Mammary microvascular endothelial cell (primary cell): Measurements from ENCODE around the gene SLFN12.

DNA sequence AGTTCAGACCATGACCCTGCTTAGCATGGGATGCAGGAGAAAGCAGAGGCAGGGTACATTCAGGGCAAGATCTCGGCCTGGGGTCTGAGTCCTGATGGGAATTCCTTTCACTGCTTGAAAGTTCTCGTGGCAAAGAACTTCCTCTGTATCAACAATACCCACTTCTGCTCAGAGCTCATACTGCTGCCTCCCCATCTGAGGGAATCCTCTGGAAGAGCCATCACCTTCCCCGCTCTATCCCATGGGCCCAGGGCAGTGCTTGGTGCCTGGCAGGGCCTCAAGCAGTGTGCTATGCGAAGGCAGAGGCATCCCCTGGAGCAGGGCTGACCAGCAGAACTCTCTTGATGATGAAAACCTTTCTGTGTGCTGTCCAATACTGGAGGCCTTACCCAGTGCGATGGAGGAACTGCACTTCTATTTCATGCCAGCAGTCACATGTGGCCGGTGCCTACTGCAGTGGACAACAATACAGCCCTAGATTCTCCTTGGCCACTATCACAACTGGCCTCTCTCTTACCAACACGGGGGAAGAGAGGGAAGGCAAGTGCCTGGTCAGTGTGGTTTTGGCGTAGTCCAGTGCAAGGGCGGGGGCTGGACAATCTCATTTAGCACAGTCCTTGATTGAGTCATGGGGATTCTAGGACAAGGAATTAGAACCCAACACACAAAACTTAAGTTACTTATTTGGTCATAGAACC is 10.1 kb downstream of the FNDC8 start:
- RAMPAGE, long total RNA: no peak

DNA sequence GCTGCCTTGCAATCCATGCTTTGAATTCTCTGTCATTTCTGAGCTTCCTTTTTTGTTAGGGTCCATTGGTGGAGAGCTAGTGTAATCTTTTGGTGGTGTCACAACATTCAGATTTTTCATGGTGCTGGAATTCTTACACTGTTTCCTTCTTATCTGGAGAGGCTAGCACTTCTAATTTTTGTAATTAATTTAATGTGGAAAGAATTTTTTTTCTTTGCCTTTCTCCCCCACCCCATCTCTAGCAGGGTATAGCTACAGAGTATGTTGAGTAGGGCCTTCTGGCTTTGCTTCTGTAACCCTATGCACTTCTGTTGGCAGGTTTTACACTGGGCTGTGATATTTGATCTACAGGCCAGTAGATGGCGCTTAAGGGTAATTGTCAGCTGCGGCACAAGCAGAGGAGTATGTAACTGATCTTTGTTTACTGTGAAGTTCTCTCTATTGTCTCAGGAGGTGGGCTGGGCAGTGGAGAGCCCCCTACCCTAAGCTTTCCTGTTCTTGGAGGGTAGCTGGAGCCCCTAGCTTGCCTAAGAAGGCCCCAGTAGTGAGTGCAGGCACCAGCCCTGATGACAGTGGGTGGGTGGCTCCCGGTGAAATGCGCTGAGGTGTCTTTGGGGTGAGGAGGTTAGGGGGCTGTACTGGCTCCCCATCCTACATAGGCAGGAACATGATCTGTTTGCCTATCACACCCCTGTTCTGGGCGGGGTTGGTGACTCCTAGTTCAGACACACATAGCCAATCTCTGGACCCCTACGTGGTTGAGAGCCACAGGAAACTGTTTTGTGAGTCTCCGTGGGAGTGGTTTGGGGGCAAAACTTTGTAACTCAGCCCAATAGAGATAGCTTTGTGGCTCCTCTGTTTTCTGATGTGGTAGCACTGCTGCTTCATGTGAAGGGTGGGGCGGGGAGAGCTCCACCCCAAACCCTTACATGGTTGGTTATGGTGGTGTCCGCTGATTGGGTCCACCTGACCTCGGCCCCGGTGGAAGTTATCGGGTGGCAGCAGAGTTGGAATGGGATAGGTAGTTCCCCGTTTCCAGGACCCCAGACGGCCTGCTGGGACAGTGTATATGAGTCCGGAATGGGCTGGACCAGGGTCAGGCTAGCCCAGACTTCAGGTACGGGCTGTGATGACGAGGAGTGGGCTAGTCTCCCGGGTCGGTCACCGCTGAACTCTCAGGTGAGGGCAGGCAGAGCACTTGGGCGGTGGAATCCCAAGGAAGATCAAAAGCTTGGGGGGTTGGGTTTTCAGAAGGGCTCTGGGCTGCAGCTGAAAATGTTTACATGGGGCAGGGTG is 60.4 kb downstream of the SLFN11 start:
- RAMPAGE, long total RNA: no peak

DNA sequence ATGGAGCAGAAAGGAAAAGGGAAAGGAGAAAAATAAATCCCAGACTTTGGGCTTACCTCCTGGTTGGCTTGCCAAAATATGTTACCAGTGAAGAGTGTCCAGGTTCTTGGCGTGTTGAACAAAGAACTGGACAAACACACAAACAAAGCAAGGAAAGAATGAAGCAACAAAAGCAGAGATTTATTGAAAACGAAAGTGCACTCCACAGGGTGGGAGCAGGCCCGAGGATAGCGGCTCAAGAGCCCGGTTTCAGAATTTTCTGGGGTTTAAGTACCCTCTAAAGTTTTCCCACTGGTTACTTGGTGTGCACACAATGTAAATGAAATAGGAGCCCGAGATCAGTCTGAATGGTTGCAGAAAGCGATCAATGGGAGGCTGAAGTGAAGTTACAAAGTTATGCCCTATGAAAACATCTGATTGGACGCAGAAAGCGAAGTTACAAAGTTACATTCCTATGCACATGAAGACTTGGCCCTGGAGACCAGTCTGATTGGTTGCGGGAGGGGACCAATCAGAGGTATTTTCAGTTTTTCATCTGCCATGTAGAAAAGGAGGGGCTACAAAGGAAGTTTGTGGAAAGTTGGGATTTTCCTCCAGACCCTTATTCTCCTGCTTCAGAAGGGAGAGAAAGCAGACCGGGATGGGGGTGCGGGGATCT is at the start of gene SLFN12:
Gene SLFN12, minus strand, starts transcription at position 369 of the 658 bp plus-strand sequence.
- RAMPAGE, long total RNA: no peak

DNA sequence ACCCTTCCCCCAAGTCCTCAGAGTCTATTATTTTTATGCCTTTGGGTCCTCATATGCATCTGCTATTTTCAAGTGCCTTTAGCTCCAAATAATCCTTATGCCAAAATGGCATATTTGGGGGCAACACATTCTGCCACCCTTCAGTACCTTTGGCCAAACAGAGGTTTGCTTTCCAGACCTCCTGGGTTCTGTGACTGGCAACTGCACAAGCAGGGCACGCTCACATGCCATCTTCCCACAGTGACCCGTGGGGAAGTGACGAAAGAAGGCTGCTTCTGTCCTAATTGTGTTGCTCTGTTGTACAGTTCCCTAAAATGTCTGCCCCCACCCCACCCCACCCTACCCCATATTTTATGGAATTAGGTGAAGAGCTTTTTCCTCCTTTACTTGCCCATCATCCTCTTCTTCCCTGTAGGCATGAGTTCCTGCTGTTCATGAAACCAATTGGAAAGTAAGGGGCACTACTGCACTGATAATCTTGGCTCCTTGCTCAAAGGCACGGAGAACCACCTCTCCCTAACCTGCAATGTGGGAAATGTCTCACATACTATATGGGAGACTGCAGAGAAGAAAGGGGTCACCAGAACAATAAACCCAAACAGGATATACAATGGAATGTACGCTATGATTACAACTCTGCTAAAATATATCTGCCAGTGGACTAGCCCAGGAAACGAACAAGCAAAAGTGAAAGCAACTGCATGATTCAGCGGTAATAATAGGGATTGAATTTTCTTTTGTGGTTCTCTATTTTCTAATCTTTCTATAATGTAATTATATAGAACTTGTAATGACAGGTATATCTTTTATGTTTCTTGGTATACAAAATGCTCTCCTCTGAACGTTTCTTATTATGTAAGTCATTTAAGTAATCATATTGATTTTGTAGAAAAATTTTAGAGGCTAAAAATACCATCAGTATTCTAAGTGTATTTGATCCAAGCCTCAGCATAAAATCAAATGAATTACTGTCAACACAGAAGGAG is 3.4 kb upstream of the SLFN12L start:
- RAMPAGE, long total RNA: no peak

DNA sequence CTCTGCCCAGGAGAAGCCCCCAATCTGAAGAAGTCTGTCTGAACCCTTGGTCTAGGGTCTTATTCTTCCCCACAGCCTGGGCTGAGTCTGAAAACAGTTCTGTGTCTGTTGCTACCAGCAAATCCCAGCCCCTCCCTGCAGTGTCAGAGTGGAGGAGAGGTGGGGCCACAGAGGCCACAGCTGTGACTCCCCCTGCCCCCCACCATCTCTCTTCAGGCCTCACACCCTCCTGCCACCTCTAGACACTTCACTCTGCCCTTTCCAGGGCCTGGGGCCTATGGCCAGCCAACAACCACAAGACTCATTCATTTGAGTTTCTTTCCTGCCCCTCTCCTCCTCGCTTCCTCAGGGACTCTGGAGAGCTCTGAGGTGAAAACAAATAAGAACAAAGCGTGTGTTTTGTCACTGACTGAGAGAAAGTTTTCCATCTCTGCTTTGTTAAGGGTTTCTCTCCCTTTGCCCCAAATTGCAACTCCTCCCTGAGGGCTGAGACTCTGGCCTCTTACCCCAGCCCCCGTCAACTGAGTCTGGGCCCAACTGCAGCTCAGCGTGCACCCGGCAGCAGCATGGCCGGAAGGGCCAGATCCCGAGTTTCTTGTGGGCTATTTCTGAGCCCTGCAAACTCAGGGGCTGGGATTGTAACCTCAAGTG is 13.1 kb downstream of the C17orf50 start:
- RAMPAGE, long total RNA: no peak

- RAMPAGE, long total RNA: no peak
Observed at GRCh38 chr17:35889182-35889707, 9.1 kb upstream of the CCL5 start.

DNA sequence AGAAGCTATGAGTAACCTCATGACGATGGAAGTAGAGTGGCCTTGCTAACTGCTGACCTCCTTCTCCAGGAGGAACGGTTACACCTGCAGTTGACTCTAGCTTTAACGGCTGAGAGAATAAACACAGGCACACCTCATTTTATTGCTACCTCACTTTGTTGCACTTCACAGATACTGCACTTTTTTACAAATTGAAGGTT is 25.0 kb downstream of the CCL4 start:
- RAMPAGE, long total RNA: no peak

DNA sequence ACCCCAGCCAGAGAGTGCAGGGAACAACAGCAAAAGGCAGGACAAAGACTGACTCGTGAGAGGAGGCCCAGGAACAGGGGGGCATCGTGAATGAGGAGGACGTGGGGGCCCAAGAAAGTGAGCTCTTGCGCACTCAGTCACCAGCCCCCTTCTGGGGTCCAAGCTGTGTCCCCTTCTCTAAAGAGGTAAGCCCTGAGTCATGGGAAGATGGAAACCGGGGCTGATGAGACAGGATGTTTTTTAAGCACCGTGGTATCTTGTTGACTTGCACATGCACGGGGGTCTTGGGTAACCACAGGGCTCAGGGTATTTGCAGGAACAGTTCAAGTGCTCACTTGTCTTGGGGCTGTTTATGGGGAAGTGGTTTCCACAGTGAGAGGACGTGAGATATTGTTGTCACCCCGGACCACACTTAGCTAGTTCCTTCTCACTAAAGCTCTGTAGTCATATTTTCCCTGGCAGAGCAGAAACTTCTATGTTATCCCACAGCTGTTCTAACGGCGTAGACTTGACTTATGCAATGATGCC is 7.7 kb downstream of the CCL3L3 start:
- RAMPAGE, long total RNA: no peak

- RAMPAGE, long total RNA: no peak
Observed at GRCh38 chr17:36527108-36527953, 7.3 kb downstream of the MYO19 start.

DNA sequence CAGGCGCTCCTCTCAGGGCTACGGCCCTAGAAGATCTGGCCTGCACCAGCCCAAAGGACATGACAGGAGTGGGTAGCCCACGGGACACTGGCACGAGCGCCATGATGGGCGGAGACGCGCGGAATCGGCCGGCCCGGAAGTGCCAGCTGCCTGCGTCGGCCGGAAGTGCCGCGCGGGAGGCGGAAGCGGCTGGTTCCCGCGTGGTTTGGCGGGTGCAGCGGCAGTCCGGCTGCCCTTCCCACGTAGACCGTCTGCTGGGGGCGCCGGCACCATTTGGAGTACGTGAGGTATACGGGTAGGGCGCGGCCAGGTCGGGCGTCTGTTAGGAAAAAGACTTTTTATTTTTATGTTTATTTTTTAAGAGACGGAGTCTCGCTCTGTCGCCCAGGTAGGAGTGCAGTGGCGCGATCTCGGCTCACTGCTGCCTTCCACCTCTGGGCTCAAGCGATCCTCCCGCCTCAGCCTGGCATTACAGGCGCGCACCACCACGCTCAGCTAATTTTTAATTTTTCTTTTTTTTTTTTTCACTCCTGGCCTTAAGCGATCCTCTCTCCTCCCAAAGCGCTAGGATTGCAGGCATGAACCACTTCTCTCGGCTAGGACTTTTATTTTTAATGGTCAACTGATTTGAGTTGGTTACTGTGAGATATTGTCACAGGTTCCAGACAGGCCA is 664 bp downstream of the PIGW start:
- RAMPAGE, long total RNA: no peak

GRCh38 chr17:36940242-36940630 is 3.0 kb downstream of the LHX1 start:
- RAMPAGE, long total RNA: no peak

DNA sequence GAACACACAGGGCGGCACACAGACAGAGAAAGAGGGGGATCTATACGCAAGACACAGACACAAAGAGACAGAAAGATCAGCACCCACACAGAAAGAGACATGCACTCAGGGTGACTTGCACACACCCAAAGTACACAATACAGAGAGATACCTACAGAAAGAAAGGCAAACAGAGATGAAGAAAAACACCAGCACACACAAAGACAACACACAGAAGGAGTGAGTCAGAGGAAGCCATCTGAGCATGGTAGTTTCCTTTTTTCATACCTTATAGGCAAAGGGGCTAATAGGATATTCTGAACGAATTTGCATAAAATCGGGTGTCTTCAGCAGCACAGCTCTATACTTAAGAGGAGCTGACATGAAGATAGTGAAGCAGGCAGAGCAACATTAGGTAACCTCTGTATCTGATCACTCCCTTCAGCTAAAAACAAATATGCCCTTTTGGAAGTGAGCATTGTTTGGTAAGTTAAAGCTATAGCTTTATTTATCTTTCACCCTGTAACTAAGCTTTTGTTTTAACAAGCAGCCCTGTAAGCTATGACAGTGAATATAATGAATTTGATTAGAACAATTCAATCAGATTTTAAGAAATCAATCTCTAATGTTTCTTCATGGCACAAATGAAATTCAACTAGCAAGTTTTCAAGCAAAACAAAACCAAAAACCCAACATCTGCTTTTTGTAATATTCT is 198.7 kb downstream of the AATF start:
- RAMPAGE, long total RNA: no peak

- RAMPAGE, long total RNA: no peak
Observed at GRCh38 chr17:37273262-37274164, 102.3 kb upstream of the C17orf78 start.

- RAMPAGE, long total RNA: no peak
Observed at GRCh38 chr17:37464918-37465611, 24.6 kb upstream of the DUSP14 start.

DNA sequence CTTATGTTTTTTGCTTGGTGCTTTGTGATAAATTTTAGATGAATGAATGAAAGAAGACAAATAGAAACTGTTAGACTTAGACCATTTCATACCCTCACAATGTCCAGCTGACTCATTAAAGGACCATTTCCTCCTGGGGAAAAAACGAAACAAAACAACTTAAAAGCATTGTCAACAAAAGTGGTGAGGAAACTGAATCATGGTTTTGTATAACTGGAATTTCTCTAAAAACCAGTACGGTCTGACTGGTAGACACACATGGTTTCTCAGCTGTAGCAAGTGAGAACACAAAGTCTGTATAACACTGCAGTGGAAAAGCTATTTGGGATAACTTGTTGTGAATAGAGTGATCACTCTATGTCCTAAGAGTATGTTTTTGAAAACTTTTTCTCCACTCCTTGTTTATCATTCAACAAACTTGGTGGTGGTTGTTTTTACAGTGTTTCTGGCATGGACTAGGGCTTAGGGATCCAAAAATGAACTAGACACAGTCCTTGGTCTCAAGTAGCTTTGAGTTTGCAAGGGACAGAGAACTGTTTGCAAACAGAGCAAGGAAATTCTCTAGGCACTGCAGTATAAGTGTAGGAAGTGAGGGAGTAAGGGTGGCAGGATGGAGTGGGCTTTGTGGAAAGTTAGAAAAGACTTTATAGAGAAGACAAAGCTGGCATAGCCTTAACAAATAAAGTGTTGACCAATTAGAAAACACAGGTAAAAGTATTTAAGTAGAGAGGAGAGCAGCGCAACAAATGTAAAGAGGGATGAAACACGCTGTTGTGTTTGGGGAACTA is 5.5 kb upstream of the DDX52 start:
- RAMPAGE, long total RNA: no peak

DNA sequence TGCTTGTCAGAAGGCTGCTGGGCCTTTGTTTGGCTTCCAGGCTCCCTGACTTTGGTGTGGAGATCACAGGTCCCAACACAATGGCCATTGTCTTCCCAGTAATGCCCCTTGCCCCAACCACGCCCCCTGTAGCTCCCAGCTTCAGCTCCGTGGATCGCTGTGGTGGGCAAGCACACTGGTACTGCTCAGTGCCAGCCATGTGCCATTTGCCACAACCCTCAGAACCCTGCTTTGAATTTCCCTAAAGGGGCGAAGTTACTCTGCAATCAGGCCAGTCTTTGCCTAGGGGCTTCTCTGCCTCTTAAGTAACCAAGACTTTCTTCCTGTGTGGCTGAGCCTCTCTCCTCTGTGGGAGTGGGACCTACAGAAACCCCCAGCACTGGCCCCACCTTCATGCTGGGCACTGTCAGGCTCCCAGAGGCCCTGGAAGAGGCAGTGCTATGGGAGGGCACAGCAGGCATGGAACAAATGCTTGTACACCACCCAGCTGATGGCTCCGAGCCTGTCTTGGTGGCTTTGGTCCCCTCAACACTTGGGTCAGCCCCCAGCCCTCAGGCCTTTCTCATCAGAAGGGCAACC is 14.7 kb downstream of the HNF1B start:
- RAMPAGE, long total RNA: no peak

DNA sequence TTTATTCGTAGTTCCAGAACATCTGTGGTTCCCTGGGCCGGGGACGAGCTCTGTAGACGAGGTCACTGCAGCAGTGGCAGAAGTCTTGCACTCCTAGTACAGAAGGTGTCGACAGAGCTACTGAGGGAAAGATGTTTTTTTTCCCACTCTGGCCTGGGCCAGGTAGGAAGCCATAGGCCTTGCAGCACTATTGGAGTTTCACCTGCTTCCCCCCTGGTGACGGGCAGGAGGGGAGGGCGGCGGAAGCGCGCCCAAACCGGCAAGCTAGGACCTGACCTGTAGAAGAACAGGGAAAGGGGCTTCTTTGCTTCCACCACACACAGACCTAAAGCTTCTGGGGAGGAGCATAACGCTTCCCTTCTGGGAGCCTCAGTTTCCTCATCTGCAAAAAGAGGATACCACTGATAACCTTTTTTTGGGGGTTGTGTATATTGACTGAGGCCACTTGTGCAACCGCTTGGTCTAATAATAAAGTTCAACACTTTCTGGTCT is 1.3 kb upstream of the HNF1B start:
- RAMPAGE, long total RNA: no peak

GRCh38 chr17:37843957-37844488 is 80.2 kb upstream of the TBC1D3K start:
- RAMPAGE, long total RNA: no peak

DNA sequence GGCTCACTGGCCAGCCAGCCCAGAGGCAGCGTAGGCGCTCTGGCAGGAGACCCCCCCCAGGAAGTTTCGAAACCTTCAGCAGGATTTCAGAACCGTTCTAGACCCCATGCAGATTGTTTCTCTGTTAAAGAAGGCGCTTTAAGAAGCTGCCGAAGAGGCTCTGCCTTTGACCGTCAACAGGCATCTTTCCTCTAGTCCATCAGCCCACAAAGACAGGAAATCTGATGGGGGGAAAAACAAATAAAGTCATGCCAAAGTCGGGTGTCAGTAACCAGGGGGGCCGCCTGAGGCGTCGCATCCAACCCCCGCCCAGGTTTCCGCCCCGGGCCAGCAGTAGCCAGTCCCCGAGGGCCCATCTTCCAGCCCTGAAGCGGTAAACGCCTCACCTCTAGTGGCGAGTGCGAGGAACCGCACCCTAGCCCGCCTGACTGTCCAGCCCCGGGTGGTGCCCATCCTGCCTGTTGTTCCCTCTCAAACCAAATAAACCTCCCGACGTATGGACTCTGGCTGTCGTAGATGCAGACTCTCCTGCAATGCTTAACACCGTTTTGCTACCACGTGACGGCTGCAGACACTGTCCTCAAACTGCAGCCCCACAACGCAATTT is 79.6 kb upstream of the TBC1D3K start:
- RAMPAGE, long total RNA: no peak

- RAMPAGE, long total RNA: no peak
Observed at GRCh38 chr17:38320471-38320887, 23.3 kb downstream of the GPR179 start.